GM23338 (cell line): Measurements from ENCODE around the genes SCGB3A1 and BTNL9.

DNA sequence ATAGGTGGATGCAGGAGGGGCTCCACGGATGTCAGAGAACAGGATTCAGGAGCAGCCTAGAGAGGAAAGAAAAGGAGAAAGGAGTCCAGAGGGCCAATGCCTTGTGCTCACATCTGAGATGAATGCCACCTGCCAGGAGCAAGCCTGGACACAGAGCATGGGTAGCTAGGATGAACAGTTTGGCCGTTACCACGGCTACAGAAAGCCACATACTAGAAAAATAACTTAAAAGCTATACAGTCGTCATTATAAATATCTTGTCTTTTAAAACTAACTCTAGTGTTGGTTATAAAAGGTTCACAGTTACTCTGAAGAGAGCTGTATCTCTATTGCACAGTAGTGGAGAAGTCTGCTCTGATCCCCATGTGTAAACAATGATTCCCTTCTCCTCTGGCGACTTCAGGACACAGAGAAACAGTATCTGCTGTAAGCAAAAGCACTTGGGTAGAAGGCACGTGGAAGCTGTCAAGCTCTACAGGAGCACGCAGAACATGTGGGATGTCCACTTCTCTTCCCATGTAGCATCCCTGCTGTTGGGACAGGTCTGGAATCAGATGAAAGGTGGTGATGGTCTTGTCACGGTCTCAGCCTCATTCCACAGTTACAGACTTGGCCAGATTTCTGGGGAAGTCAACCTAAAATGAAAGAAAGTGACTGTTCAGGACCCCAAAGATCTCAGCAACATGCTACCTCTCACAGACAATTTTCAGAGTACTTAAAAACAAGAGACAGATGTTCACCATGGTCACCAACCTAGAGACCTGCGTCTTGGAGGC, 9.3 kb upstream of the MAPK9 start:
- PRO-cap, result no peak
- RAMPAGE, long total RNA, result no peak

GRCh38 chr5:180331434-180332431, 21.4 kb downstream of the GFPT2 start:
- PRO-cap, result bidirectional peak, plus-strand start at chr5:180331698, minus-strand start at chr5:180331719
- RAMPAGE, long total RNA, result no peak

DNA sequence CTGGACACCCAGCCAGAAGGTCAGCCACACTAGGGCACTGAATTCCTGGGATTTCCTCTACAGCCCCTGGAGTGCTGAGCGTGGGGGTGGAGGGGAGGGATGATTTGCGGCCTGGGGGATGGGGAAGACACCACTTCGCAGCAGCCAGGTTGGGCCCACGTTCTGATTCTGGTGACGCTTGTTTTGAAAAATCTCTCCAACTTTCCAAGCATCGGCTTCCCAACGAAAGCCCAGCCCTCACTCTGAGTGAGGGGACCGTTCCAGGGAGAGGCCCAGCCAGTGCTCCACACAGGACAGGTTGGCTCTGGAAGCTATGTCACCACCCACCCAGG, 5.4 kb downstream of the GFPT2 start:
- PRO-cap, result no peak
- RAMPAGE, long total RNA, result no peak

- PRO-cap, result no peak
- RAMPAGE, long total RNA, result no peak
Measured at GRCh38 chr5:180591334-180591925, at the start of gene SCGB3A1. Gene SCGB3A1 (minus strand): TSS chr5:180591499.

DNA sequence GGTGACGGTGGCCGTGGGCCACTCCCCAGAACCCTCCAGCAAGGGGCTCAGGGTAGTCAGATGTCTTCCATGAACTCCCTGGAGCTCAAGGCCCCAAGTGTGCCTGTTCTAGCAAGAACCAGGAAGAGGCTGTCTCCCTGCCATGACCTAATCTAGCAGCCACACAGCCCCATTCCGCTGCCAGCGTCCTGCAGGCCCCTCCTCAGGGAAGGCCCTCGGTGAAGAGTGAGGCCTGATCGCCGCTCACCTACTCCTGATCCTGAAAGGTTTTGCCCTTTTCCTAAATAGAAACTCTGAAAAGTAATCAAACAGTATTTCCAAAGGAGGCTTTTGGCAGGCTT, 17.1 kb downstream of the MGAT1 start:
- PRO-cap, result bidirectional peak, plus-strand start at position 215 of the sequence, minus-strand start at position 101 of the sequence
- RAMPAGE, long total RNA, result no peak

GRCh38 chr5:180799704-180800430, 2.7 kb downstream of the MGAT1 start:
- PRO-cap, result no peak
- RAMPAGE, long total RNA, result no peak

- PRO-cap, result no peak
- RAMPAGE, long total RNA, result no peak
Measured at GRCh38 chr5:180806314-180807158, 3.9 kb upstream of the MGAT1 start.

DNA sequence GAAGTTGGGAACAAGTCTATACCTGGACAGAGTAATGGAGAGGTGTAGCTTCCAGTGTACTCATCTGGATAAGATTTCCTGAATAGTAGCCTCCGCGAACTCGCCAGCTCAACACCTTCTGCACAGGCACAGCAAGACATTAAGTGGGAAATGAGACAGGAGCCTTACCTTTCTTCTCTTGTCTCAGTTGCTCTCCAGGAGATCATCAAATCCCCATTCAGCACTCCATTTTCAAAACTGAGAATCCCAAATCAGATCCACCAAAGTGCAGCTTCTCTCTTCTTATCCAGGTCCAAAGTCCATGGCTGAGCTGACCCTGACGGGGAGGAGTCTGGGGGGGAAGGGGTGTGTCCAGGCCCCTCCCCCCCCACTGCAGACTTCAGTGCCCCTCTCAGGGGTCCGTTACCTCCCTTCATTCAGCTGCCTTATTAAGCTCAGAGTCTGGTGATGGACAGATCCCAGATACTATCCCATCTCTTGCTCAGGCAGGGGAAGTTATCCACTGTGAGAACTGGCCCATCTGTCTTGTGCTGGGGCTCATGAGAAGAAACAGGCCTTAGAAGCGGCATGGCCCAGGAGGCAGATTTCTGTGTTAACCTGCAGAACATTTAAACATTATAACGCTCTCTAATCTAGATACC, 6.0 kb upstream of the MGAT1 start:
- PRO-cap, result no peak
- RAMPAGE, long total RNA, result no peak

GRCh38 chr5:180809460-180810353, 7.1 kb upstream of the MGAT1 start:
- PRO-cap, result bidirectional peak, plus-strand start at chr5:180810252, minus-strand start at chr5:180810062
- RAMPAGE, long total RNA, result no peak

- PRO-cap, result no peak
- RAMPAGE, long total RNA, result no peak
Measured at GRCh38 chr5:181039780-181040837, at the start of gene BTNL9. Gene BTNL9 (plus strand): TSS chr5:181040266.

DNA sequence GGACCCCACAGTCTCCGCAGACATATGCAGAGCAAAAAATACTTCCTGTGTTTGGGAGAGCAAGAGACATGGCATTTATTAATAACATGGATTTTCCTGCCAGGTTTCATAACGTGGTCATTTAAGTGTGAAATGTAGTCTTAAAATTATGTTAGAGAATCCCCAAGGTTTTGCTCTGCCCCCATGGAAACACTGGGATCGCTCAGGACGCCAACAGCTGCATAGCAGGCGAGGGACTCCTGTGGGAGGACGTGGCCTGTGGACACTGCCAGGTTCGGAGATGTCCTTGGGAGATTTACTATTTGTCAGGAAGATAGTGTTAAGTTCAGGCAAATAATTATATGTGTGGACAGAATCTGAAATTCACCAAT, 929 bp downstream of the BTNL9 start:
- PRO-cap, result no peak
- RAMPAGE, long total RNA, result no peak

- PRO-cap, result no peak
- RAMPAGE, long total RNA, result no peak
Measured at GRCh38 chr5:181203794-181204553, 1.0 kb downstream of the TRIM7 start.

GRCh38 chr5:181233318-181233919, 10.3 kb downstream of the RACK1 start:
- PRO-cap, result no peak
- RAMPAGE, long total RNA, result no peak

- PRO-cap, result no peak
- RAMPAGE, long total RNA, result no peak
Measured at GRCh38 chr5:181265053-181265517, 4.1 kb upstream of the TRIM52 start.